M059J (cell line): ENCODE measurements around the gene DIAPH3.

DNA sequence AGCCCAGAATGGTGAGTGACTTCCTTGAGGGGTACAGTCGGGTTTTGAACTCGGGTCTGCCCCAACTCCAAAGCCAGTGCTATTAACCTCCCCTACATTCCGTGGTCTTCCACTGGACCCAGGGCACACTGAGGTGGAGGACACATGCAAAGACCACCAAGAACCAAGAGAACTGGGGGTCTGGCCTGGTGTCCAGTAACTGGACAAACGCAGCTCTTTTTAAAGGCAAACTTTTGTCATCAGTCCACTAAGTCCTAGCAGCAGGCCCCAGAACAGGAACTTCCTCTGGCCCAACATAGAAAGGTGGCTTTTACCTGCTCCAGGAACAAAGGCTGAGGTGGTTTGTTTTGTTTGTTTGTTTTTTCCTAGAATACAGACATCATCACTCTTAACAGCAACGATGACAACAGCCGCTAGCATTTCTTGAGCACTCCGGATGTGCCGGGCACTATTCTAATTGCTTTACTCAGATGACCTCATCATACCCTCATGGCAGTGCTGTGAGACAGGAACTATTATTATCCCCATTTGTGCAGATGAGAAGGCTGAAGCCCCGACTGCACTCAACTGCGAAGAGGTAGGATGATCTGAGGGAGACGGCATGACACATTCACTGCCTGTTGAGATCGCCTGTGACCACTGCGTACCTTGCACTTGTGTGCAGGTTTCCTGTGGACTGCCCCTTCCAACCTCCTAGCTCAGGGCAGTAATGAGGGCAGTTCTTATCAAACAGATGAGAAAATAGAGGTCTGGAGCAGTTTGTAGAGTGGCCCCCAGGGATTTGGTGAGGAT, 66.4 kb downstream of the CCDC70 start:
- RAMPAGE, long total RNA, result no peak

DNA sequence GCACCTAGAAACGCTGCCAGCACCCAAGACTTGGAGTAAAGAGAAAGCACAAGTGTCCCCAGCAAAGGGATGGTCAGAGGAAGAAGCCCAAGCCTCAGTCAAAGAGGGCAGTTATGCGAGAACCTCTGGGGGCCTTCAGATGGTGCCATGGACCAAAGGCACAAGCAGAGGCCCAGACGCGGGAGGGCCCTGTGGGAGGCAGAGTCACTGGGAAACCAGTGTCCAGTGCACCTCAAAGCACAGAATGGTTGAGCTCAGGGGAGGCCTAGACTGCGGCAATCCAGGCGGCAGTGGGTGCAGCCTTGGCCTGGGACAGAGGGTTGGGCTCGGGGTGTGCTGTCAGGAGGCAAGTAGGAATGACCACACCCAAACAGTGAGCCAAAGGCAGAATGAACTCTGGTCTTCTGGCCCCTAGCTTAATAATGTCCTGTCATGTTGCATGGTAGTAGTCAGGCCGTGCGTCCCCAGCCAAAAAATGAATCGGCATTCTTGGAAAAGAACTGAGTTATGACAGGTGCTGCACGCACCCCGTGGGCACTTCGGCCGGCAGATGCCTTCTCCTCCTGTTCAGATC, 56.1 kb downstream of the ATP7B start:
- RAMPAGE, long total RNA, result no peak

DNA sequence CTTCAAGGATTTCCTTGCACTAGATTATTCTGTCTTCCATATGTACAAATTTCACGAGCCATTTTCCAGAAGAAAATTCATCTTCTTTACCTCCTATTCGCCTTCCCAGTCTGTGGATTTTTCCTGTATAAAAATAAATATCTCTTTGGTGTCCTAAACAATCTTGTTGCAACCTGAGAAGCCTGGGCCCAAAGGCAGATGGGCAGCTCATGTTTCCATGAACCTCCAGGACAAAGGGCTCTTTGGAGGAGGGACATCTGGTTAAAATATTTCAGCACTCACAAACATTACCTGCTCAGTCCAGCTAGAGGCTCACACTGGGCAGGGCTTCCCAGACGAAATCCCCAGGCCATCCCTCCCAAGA, 12.7 kb downstream of the ATP7B start:
- RAMPAGE, long total RNA, result no peak

DNA sequence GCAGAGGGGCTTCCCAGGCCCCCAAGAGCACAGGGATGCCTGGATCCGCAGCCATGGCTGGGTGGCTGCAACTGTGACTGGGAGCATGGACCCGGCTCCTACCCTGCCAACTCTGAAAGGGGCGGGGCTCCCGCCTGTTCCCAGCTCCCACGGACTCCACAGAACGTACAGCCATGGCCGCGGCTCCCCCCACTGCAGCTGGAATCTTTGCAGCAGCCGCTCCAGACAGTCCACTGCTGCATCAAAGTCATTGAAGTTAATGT, 1747.2 kb downstream of the OLFM4 start:
- RAMPAGE, long total RNA, result no peak

- RAMPAGE, long total RNA, result no peak
Observed at GRCh38 chr13:58701288-58701756, 1069.8 kb downstream of the PCDH17 start.

DNA sequence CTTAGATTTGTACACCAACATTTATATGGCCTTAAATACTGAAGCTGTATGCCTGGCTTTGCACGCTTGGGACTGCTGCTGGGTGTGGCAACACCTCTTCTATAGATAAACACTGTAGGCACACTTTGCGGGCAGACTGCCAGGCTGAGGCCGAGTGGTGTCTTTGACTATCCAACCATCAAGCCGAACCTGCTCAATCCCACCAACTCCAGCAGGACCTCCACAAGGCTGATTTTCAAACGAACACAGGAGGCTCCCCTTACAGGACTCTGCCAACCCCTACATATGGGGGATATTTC, 154.2 kb downstream of the DIAPH3 start:
- RAMPAGE, long total RNA, result no peak

- RAMPAGE, long total RNA, result no peak
Observed at GRCh38 chr13:60158127-60159086, 5.3 kb downstream of the DIAPH3 start.

DNA sequence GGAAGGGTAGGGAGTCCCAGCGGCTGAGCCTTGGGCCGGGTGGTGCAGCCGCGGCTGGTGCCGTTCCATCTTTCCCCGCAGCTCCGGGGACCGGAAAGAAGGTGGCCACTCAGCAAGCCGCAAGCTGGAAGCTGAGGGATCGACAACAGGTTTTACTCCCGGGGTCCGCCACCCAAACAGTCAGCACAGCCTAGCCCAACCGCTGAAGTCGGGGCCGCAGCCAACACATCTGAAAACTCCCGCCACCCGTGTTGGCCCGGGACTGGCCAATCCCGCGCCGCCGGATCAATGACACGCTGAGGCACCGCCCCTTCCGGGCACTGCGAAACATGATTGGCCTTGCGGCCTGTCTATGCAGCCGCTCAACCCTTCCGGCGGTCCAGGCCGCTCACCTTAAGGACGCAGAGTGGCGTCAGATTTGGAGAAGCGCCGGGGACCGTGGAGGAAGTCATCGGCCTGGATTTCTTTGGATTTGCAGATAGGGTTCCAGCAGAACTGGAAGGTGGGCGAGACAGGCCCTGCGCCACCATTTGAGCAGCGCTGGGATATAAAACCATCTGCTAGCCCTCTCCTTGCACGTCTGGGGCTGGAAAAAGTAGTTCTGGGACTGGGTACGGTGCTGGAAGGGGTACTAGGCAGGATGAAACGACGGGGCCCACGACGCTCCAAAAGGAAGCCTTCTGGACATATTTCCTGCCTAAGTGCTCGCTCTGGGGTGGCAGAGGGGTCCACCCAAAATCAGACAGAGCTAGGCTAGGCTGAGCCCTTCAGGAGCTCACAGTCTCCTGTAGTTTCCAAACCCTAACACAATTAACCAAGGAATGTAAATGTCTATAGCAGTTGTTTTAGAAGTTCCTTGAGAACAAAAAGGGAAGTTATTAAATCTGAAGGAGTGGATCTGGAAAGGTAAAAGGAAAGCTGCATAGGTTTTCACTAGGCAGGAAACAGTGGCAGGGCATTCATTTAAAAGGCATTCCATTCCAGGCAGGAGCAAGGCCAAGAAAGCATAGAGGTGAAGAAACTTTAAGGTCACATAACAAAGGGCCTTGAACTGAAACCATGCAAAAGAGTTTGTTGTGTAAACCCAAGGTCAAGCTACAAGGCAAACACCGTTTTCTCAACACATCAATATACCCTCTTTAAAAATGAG, at the start of gene DIAPH3:
Gene DIAPH3, minus strand, starts transcription at position 231 of the 1,150 bp plus-strand sequence.
- RAMPAGE, long total RNA, result start-site peak on the minus strand centred at position 199 of the sequence, 35 bp wide, 26 and 17 reads in 2 replicates

DNA sequence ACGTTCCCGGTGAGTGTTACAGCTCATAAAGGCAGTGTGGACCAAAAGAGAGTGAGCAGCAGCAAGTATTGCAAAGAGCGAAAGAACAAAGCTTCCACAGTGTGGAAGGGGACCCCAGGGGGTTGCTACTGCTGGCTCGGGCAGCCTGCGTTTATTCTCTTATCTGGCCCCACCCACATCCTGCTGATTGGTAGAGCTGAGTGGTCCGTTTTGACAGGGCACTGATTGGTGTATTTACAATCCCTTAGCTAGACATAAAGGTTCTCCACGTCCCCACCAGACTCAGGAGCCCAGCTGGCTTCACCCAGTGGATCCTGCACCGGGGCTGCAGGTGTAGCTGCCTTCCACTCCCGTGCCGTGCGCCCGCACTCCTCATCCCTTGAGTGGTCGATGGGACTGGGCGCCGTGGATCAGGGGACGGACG, 244.3 kb upstream of the ENSG00000285566 start:
- RAMPAGE, long total RNA, result no peak

- RAMPAGE, long total RNA, result no peak
Observed at GRCh38 chr13:65940569-65940841, 1289.6 kb downstream of the PCDH9 start.

- RAMPAGE, long total RNA, result no peak
Observed at GRCh38 chr13:66993983-66994680, 236.0 kb downstream of the PCDH9 start.

DNA sequence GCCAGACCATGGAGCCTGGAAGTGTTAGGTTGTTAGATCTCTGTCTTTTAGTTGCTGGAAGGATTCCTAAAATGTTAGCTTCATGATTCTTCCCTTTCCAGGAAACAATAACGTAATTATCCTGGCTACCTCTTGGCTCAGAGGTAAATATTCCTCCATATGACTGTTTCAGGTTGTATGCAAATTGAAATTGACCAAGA, 149.1 kb downstream of the KLHL1 start:
- RAMPAGE, long total RNA, result no peak

- RAMPAGE, long total RNA, result no peak
Observed at GRCh38 chr13:72552312-72552598, 175.2 kb downstream of the MZT1 start.

- RAMPAGE, long total RNA, result no peak
Observed at GRCh38 chr13:72730511-72730920, 2.8 kb downstream of the BORA start.

- RAMPAGE, long total RNA, result no peak
Observed at GRCh38 chr13:73064885-73065349, 6.1 kb downstream of the KLF5 start.

- RAMPAGE, long total RNA, result no peak
Observed at GRCh38 chr13:73138587-73139658, 80.1 kb downstream of the KLF5 start.

DNA sequence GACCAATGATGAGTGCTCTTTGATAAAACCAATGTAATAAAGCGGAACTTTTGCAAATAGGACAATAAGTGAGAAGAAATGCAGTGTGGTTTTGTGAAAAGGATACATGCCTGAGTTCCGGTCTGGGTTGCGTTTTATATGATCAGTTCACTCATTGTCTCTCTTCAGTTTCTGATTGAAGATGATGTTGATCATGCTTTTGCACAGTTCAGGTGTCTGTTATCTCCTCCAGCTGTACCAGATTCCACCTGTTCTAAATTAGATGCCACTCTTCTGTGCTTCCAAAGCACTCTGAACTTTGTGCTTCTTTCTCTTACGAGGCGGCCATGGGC, 801.1 kb downstream of the KLF5 start:
- RAMPAGE, long total RNA, result no peak

DNA sequence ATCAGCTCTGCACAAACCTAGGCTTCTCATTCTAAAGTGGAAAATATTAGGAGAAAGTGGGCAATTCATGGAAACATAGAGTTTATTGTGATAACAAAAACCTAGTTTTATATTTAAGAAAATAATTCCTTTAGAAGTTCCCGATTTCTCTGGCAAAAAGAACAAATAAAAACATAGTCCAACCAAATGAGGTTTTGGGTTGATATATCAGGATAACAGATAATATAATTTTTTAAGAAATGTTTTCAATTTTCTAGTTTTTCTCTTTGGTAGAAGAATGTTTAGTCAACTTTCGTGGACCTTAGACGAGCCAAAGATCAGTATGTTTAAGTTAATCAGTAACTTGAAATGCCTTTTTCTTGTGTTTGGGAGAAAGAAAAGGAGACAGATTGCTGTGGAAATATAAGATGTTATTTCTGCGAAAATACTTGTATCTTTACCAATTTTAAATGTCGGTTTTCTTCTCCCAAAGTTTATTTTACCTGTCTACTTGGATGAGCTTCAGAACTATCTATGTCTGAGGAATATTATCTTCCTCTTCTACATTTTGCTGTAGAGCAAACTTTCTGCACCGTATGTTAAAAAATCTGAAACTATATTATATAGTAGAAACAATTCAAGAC, 1169.0 kb downstream of the KLF5 start:
- RAMPAGE, long total RNA, result no peak

DNA sequence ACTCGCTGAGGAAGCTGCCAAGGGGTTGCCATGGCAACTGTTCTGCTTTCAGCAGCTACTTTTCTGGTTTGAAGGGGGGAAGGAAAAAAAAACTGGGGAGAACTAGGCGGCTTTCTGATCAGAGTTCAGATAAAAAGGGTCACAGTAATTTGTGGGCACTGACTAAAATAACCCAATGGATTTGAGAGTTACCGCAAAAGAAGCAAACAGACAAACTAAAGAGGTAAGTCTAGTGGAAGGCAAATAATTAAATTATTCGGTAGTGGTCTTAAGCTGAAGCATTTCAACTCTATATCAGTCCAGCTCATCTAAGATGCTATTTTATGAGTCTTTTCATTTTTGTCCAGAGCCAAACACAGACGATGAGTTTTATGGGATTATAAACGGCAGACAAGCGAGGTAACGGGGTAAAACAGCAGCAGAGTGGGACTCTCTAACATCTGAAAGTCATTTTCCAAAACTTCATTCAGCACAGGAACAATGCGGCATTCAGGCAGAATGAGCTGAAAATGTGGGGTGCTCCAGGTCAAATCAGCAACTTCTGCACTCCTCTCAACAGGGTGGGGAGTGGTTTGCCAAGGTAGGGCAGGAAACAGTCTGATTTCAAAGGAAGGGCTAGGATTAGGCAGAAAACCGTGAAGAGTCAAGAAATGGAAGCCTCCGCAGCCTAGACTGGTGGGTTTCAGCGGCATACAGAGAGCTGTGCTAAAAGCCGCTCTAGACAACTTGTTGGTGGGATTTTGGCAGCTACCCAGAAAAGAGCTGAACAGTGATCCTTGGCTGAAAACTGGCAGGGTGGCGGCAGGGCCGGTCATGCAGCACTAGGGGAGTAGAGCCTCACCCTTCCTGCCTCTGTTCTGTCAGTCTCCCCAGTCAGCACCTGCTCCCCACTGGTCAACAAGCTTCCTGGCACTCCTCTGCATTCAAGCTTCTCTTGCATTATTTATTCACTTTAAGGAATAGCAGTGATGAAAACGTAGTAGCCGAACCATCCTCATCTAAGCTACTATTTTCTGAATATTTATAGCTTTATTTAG, 1193.7 kb downstream of the TBC1D4 start:
- RAMPAGE, long total RNA, result no peak

- RAMPAGE, long total RNA, result no peak
Observed at GRCh38 chr13:74465545-74466028, 1016.4 kb downstream of the TBC1D4 start.